RPMI7951 (cell line): ENCODE data around the genes RBM6, SLC38A3 and SEMA3B.

- RAMPAGE, long total RNA, result no peak
Measured at GRCh38 chr3:49802623-49802777, 561 bp upstream of the INKA1 start.

DNA sequence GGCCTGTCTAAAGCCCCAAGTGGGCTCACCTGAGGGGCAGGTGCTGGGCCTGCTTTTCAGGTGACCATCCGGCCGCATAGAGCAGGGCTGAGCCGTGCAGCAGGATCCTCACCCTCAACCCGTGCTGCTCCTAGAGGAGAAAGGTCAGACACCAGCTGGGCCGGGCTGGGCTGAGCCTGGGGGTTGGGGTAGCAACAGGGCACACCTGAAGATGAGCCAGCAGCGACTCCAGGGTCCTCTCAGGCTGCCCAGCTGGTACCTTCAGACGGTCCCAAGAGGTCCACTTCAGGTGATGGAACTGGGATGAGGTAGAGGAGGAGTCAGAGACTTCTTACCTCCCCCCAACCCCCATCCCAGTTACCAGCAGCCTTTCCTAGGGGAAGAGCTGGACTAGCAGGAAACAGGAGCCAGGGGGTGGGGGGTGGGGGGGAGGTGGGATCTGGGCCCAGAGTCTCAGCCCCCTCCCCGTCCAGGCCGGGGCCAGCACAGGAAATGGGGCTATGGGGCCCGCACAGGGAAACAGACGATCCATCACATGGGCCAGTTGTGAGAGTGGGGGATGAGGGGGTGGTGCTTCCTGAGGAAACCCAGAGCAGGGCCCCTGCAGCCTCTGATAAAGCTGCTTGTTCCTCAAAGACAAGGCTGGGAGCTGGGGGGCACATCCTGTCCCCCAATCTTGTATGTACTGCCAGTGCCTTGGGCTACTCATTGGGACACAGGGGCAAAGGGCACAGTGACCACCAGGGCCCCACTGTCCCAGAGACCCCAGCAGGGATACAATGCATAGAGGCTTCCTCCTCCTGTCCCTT is 3.0 kb downstream of the INKA1 start:
- RAMPAGE, long total RNA, result no peak

DNA sequence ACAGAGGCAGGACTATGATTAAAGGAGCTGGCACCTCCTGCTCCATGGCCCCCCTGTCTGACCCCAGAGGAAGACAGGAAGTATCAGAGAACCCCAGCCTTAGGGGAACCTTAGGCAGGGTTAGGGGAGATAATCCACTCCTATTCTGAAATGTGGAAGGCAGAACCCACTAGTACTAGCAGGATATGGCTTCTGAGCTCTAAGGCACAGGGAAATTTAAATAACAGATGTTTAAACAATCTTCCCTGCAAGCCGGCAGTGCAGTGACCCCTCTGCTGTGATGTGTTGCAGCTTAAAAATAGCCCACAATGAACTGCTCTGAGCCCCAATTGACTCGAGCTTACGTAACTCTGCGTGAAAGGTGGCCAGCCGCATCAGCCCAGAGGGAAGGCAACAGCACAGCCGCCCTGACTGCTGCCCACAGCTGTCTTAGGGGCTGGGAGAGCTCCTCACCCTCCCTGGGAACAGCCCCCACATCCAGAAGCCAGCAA is 12.4 kb upstream of the CAMKV start:
- RAMPAGE, long total RNA, result no peak

- RAMPAGE, long total RNA, result start-site peak on the plus strand at chr3:49940119-49940152, 27 and 79 reads in 2 replicates
Measured at GRCh38 chr3:49939677-49940894, at the start of gene RBM6. Gene RBM6, plus strand, starts transcription at chr3:49940150.

DNA sequence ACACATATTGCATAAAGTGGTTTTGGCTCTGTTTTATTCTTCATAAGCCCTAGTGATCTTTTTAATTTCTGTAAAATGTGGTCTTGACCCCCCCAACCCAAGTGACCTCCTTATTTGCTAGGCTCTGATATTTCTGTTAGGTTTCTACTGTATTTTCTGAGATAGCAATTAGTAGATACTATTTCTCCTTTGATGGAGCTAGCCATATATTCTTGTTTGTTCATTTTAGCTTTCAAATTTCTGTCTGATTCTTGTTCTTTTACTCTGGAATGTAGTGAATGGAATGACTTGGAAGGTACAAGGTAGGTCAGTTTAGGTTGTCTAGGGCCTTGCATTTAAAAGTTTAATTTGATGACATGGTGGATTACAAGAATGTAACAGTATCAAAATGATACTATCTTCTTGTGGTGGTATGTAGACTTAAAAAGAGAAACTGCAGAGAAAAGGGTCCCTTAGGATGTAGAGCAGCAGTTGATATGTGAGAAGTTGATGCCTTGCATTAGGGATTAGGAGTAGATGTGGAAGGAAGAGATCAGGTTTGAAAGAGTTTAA is 59.8 kb upstream of the RBM5 start:
- RAMPAGE, long total RNA, result no peak

- RAMPAGE, long total RNA, result no peak
Measured at GRCh38 chr3:50042553-50043332, 46.0 kb upstream of the RBM5 start.

- RAMPAGE, long total RNA, result no peak
Measured at GRCh38 chr3:50151772-50152283, 3.3 kb upstream of the SEMA3F start.

GRCh38 chr3:50201561-50202362 is 3.3 kb upstream of the SLC38A3 start:
- RAMPAGE, long total RNA, result no peak

DNA sequence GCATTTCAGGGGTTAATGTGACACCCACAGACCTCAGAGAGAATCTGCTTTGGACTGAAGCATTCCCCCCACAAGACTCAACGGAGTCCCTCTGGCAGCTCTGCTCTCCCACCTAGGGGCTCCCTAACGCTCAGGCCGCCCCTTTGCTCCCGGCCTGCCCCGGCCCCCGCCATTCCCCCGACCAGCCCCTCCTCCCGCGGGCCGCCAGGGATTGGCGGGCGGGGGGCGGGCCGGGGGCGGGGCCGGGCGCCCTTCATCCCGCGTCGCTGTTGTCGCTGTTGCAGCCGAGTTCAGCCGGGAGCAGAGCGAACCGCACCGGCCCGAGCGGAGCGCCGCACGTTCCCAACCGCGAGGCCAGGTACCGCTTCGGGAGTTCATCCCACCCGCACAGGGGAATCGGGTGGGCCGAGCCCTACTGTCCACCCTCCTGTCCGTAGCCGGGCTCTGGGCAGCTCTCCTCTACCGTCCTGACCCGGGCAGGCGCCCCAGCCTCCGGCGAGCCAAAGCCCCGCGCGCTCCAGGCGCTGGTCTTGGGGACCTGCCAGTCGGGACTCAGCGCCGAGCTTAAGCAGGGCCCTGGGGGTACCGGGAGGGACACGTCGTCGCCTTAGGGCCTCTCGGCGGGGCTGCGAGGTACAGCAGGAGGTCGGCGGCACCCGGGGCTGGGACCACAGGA is at the start of gene SLC38A3:
TSS of gene SLC38A3 (plus strand) at position 281 of the 676 bp plus-strand sequence.
- RAMPAGE, long total RNA, result no peak

DNA sequence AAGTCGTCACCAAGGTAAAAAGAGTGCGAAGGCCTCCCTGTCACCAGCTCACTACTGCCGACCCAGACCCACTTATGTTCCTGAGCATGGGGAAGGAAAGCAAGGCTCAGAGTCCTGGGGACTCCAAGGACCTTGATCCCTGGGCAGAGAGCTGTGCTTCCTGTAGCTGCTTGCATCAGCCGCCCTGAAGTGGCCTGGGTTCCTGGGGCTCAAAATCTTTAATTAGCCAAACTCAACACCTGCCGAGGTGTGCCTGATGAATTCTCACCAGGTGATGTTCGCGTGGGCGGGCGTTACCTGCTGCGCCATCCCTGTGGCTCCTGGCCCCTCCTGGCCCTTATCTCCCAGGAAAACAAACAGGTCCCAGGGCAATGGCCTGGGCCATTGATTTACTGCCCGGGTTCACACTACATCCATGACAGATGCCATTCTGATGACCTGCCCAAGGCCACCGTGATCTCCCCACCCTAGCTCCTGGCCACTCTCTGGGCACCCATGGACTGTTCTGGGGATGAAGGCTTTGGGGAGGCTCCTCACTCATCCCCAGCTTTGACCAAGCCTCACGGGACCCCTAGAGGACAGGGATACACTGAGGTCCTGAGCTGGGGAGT is 5.5 kb downstream of the SLC38A3 start:
- RAMPAGE, long total RNA, result no peak

GRCh38 chr3:50226014-50226365 is 10.0 kb upstream of the GNAI2 start:
- RAMPAGE, long total RNA, result no peak

DNA sequence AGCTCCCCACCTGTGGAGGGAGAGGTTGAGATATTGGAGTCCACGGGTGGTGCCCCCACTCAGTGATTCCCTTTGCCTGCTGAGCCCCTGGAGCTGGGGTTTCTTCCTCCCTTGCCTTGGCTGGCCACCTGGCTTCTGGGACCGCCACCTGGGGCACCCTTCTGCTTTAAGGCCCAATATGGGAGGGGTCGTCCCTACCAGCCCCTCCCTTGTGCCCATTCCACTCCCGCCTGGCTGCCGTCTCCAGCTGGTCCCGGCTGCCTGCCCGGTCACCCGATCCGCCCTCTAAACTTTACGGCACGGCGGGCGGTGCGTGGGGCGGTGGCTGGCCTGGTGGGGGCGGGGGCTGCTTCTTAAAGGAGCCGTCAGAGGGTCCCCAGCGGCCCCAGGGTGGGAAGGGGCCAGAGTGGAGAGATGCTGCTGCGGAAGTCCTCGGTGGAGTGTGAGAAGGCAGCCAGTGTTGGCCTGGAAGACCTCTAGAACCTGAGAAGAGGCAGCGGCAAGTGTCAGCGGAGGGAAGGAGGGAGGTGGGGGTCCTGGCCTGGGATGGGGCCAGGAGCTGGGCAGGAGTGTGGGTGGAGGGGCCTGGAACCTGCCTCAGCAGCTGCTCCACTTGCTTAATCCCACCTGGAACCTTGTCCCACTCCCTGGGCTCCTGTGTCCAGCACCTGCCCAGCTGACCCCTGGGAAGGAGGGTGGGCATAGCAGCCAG is 1.5 kb upstream of the SEMA3B start:
- RAMPAGE, long total RNA, result no peak

GRCh38 chr3:50268589-50269422 is at the start of gene SEMA3B:
Gene SEMA3B, plus strand, starts transcription at chr3:50269147.
- RAMPAGE, long total RNA, result no peak

GRCh38 chr3:50292899-50293412 is 727 bp upstream of the IFRD2 start:
- RAMPAGE, long total RNA, result no peak

GRCh38 chr3:50602089-50602275 is 9.6 kb downstream of the CISH start:
- RAMPAGE, long total RNA, result no peak

DNA sequence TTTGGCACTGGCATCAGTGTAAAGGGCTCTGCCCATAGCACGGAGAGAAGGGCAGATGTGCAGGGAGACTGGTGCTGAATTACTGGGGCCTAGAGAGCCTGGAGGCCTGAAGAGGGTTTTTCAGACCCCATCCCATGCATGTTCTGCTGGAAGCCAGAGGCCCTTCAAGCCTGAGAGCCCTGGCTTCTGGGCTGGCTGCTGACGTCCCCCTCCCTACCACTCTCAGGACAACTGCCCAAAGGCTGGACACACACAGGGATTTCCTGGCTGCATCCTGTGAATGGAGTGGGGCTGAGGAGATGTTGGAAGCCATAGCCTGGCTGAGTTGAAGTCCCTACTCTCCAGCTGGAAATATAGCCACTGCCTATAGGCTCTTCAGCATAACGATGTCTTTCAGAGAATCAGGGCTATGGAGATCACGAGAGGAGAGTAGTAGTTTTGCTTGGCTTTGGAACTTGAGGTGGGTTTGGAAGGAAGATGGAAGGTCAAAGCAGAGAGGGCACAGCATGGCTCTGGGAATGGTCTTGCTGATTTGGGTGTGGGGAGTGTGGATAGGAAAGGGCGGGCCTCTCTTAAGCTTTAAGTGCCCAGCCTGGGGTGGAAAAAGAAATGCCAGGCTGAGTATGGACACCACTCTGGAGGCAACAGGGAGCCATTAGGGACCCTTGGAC is 16.8 kb upstream of the DOCK3 start:
- RAMPAGE, long total RNA, result no peak

DNA sequence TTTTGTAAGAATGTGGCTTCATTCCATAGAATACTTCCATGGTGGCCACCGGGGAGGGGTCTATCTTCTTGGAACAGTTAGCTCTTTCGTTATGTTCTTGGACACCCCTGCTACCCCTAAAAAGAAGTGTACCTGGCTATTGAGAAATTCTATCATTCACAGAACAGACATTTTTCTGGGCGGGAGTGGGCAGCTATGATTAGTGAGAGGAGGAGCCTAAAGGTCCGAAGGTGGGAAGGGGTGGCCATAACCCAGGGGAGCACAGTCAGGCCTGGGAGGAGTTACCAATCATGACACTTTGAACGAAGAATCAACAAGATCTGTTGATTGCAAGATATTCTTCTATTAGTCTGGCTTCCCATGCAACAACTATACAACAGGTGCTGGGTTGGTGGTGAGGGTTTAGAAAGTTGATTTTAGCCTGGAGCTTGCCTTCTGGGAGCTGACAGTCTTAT is 1.3 kb upstream of the DOCK3 start:
- RAMPAGE, long total RNA, result no peak

GRCh38 chr3:51249106-51249387 is 136.0 kb upstream of the MANF start:
- RAMPAGE, long total RNA, result no peak

GRCh38 chr3:51388408-51389395 is 2.4 kb upstream of the RBM15B start:
- RAMPAGE, long total RNA, result no peak

DNA sequence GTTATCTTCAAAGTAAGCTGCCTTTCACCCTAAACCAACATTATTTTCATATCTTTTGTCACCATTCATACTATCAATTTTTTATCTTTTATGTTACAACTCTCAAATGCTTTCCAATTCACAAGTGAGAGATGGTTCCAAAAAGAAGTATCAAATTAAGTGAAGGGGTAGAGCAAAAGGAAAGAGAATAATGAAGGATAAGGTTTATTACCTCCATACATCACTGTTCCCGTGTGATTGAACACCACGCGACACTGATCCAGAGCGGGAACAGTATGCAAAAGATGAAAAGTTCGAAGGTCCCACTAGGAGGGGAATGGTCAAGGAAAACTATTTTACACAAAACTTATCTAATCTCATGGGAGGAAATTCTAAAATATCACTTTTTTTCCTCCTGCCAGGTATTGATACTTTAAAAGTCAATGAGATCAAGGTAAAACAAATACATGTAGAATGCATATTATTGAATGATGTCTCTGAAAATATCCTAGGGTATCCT is 22.7 kb downstream of the RBM15B start:
- RAMPAGE, long total RNA, result no peak